Mammary epithelial cell (primary cell): ENCODE results near the gene COG6.

GRCh38 chr13:37471971-37472355, 126.6 kb downstream of the POSTN start:
- CAGE, long polyA plus RNA: no peak
- RRBS: no CpG with 5 or more reads among the region's 6 CpGs

DNA sequence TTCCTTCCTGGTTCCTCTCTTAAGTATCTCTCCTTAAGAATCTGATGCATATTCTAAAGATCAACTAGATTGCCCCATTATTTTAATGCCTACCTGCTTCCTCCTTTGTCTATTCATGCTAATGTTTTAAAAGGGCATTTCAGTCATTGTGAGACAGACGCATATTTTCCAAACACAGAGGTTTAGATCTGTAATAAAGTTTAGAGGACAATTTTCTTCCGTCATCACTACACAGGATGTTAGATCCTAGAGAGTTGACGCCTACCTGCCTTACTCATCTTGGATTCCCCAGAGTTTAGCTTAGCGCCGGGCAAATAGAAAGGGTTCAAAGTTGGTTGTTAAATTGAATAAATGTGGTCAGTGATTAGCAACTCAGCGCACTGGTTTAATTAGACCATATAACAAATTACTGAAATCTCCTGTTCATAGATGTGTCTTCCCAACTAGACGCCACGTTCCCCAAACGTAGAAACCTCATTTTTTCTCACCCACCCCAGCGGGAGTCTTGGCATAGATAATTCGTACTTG, 859 bp upstream of the UFM1 start:
- CAGE, long polyA plus RNA: no peak
- RRBS: no CpG with 5 or more reads among the region's 11 CpGs

DNA sequence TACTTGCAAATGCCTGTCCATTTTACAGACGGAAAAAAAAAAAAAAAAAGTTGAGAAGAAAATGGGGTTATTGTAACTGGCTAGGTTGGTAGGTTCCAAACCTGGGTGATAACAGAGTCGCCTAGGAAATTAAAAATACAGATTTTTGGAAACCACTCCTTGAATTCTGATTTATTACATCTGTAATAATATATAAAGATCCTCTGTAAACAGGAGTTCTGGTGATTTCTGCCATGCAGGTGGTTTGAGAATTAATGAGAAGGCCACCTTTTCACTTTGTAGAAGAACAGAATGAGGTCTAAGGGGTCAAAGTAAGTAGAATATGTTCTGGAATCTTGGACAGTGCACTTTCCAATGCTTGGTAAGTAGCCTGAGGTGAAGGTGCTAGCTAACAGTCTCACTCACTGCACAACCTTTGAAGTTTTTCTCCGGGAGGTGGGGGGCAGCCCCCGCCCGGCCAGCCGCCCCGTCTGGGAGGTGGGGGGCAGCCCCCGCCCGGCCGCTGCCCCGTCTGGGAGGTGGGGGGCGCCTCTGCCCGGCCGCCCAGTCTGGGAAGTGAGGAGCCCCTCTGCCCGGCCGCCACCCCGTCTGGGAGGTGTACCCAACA, 13.9 kb downstream of the UFM1 start:
- CAGE, long polyA plus RNA: no peak
- RRBS: no CpG with 5 or more reads among the region's 17 CpGs

DNA sequence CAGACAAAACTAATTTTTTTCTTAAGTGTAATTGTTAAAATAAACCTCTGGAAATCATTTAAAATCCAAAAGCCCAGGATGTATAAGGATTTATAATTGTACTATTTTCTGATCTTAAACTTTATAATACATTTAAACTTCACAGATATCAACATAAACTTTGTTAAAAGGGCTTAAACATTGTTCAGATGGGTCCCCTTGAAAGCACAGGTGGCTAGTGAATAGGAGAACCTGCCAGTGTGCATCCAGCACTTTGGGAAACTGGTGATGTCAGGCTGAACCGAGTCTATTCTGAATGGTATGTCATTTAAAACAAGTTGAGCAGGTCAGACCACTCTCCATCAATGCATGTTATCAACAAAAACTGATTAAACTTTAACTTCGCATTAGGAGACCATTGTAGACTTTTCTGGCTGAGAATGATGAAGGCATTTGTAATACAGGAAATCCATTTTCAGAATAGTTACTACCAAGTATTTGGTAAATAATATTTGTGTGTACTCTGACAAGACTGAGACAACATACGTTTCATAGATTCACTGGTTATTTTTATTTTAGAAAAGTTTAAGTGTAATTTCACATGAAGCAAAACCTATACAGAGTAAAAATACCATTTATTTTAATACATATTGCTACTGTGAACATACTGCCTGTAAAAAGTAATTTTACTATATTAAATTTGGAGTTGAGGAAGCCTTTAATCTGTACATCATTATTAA, 50.1 kb upstream of the FREM2 start:
- CAGE, long polyA plus RNA: no peak
- RRBS: no CpG with 5 or more reads among the region's 3 CpGs

GRCh38 chr13:38697130-38697626, 10.3 kb downstream of the FREM2 start:
- CAGE, long polyA plus RNA: no peak
- RRBS: no CpG with 5 or more reads among the region's 1 CpG

DNA sequence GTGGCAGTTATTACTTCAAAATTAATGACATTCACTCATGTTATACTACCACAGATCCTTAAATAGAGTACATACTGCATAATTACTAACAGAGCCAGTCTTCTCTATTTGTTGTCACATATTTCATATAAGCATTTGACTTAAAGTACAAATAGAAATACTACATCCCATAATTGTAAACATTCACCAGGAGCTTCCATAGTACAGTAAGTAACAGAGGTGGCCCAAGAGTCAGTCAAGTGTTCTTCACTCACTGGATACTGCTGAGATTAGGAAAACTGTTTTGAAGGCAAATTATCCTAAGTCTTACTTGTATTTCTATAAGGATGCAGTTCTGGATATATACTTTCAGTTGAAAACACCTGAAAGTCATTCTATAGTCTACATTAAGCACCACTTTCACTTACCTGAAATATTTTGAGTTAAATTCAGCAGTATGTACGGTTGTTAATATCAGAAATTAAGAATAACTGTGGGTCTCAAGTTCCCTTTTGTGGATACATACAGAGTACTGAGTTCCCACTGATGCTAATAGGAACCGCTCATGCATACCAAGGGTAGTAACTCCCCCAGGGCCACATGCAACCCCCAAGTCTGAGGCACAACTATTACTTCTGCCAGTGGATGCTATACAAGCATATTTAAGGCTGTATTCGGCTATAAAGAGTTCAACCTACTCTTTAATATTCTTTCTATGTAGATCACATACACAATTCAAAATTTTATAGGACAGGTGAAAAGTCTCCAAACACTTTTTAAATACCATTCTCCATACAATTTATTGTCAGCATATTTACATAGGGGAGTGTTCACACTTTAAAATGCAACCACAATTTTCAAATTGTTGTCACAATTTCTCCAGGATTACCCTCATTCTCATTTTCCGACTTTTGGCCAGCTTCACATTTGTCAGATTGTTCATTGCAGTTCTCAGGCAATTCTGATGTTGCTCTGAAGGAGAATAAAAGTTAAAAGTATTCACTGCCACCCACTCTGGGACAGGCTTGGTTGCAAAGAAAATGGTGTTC, 20.1 kb upstream of the STOML3 start:
- CAGE, long polyA plus RNA: no peak
- RRBS: no CpG with 5 or more reads among the region's 4 CpGs

DNA sequence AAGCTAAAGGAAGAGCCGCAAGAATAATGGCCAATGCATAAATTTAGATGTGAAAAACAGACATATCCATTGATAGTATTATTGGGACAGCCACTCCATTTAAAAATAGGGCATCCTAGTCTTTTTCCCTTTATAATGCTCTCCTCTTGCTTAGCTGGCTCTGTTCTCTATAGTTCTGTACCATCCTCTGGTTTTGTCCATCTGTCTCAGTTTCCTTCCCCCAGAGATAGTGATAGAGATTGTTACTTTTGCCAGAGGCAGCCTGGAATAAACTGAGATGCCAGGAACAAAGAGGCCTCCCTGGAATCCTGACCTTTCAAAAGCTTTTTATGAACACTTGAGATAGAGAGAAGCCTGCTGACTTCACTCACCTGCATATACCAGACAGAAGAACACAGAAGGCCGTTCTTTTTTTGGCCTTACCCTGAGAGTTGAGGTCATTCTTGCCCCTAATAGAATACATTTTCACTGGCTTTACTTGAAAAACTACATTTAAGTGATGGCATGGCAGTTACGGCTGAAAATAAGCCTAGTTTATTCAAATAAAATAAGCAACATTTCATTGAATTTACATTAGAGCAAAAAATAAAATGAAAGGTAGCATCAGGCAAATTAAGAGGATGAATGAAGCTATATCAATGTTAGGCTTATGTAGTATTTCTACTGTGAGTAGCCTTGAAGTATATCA, 150.1 kb downstream of the LHFPL6 start:
- CAGE, long polyA plus RNA: no peak
- RRBS: no CpG with 5 or more reads among the region's 3 CpGs

DNA sequence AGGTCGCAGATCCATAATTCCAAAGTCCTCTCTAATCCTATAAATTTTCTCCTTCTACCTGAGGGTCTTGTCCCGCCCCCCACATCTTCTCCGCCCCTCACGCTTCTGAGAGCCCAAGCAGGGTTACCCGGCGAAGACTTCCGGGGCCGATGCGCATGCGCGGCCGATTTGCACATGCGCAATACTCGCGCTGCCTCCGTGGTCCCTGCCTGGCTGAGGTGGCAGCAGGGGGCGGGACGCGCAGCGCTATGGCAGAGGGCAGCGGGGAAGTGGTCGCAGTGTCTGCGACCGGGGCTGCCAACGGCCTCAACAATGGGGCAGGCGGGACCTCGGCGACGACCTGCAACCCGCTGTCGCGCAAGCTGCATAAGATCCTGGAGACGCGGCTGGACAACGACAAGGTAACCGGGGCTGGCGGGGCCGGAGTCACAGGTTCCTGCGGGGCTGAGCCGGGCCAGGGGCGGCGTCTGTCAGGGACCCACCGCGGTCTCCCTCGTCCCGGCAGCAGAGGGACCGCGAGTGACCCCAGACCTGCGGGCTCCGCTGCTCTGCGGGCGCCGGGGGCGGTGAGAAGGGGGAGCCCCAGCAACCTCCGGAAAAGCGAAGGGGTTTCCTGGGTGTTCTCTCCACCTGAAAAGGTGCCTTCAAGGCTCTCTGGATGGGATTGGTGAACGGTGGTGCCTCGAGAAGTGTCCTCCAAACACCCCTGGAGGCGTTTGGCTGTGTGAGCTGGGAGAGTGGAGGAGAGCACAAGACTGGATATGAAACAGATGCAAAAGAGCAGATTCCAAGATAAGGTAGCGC, at the start of gene COG6:
COG6 (plus strand) TSS at position 184 of the 804 bp plus-strand sequence.
- CAGE, long polyA plus RNA: no peak
- RRBS: under 1% methylated on average over 14 of the region's 60 CpGs

DNA sequence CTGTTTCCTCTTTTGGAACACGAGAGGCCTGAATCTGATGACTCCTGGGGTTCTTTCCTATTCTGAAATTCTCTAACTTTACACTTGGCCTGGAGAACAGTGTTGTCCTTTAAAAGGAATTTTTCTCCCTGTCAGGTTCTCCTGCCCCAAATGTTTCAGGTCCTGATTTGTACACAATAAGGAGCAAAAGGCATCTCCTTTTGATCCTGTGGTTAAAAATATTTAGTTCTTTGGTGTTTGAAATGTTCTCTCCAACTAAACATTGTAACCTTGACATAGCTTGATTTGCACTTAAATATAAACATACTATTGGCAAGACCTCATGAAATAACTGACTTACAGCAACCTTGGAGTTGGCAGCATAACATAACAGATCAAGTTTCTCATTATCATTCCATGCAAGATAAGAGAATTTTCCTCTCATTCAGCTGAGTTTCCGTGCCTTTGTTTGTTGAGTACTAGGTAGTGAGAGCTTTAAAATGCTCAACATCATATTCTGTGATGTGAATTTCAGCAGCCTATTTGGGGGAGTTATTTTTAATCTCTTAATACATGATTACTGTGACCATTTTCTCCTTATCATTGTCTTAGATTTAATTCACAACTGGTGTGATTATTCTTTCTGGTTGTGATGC, 244.9 kb downstream of the COG6 start:
- CAGE, long polyA plus RNA: no peak
- RRBS: no CpG with 5 or more reads among the region's 2 CpGs

- CAGE, long polyA plus RNA: no peak
- RRBS: no CpG with 5 or more reads among the region's 2 CpGs
Observed at GRCh38 chr13:39956088-39956462, 300.6 kb downstream of the COG6 start.

- CAGE, long polyA plus RNA: no peak
- RRBS: no CpG with 5 or more reads among the region's 2 CpGs
Observed at GRCh38 chr13:40313890-40314171, 352.6 kb downstream of the FOXO1 start.

DNA sequence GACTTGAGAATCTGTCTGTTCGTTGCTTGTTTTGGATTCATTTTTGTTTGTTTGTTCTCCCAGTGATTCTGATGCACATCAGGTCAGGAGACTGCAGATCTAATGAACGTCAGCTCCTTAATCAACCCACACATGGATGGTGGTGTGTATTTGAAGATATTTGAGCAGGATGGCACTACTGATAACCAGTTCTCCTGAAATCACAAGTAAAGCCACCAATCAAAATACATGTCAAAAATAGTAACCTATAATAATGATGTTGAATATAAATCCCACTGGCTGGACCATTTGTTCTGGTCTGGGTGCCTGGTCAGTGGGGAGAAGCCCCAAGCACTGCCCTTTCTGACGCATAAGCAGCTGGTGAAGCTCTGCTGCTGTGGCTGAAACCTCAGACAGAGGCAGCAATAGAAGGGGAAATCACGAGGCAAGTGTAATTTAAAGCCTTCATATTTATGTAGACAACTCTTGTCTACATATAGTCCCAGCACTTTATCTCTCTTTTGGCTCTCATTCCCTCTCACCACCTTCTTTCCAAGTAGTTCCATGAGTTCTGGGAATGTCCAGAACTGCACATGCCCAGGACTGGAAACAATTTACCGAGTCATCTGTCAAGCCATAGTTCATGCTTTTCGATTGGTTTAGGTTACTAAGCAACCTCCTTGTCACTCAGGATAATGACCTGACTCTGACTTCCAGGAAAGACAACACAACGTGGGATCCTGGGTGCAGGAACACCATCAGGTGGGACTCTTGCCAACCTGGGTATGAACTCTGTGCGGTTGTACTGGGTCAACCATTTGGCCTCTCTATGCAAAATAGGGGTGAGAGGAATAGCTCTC, 322.2 kb downstream of the FOXO1 start:
- CAGE, long polyA plus RNA: no peak
- RRBS: no CpG with 5 or more reads among the region's 8 CpGs

GRCh38 chr13:40480802-40481597, 185.4 kb downstream of the FOXO1 start:
- CAGE, long polyA plus RNA: no peak
- RRBS: no CpG with 5 or more reads among the region's 17 CpGs

- CAGE, long polyA plus RNA: no peak
- RRBS: no CpG with 5 or more reads among the region's 26 CpGs
Observed at GRCh38 chr13:40559311-40560562, 106.7 kb downstream of the FOXO1 start.

DNA sequence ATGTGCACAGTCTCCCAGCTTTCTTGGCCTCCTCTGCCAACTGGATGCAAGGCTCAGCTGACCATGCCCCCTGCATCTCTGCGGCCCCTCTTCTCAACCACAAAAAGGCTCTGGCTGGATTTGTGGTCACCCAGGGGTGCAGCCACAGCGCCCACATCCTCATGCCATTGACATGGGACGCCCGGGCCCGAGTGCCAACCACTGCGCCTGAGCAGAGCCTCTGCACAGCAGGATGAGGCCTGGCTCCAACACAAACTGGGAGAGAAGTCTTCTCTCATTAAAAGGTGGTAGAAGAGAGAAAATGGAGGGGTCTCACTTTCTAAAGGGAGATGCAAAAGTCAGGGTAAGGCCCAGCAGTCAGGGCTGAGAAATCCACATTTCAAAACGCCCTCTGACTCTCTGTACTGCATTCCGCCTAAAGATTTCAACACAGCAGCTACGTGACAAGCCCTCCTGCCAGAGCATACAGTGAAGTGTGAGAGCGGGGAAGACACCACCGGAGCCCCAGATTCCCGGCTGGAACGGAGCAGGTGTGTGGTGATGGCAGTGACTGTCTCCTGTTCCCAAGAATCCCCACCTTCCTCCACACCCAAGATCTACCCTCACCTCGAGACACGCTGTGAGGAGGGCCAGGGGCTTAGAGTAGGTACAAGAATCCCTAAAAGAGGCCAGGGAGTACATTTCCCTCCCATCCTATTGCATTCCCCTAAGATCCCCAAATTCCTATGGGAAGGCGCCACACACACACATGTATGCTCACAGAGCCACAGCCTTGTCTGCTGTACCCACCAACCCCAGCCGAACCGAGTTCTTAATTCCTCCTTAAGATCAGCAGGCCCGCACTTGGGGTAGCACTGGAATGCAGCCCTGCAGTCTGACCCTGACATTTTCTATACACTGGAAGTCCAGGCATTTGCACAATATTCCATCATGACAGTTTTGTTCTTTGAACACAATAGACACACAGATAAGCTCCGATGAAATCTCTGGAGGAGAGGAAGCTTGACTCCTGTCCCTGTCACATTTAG, 103.1 kb downstream of the FOXO1 start:
- CAGE, long polyA plus RNA: no peak
- RRBS: no CpG with 5 or more reads among the region's 20 CpGs

DNA sequence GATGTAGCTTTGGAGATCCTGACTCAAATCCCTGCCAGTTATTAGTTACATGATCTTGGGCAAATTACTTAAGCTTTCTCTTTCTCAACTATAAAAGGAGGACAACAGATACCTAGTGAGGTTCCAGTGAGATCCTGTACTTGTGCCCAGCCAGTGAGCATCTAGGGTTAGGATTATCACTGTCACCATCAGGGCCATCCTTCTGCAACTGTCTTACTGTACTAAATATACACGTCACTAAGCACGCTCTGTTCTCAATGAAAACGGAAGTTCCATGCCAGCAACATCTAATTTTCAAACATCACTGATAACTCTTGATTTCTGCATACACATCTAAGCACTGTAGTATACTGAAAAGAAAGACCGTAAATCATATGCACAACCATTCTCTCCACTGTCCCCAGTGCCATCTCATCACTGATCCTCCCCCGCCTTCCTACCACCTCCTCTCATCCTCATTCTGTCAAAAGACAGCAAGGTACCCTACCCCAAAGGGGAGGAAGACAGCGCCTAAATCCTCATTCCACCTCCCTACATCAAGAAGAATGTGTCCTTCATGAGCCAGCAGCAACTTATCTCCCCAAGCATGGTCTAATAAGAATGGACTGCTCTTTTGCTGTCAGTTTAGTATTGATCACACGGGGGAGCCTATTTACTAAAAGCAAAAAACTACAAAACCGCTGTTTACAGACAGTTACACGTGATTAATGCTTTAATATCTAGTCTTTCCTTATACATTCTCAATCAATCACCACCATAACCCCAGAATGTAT, 69.8 kb downstream of the FOXO1 start:
- CAGE, long polyA plus RNA: no peak
- RRBS: no CpG with 5 or more reads among the region's 9 CpGs

DNA sequence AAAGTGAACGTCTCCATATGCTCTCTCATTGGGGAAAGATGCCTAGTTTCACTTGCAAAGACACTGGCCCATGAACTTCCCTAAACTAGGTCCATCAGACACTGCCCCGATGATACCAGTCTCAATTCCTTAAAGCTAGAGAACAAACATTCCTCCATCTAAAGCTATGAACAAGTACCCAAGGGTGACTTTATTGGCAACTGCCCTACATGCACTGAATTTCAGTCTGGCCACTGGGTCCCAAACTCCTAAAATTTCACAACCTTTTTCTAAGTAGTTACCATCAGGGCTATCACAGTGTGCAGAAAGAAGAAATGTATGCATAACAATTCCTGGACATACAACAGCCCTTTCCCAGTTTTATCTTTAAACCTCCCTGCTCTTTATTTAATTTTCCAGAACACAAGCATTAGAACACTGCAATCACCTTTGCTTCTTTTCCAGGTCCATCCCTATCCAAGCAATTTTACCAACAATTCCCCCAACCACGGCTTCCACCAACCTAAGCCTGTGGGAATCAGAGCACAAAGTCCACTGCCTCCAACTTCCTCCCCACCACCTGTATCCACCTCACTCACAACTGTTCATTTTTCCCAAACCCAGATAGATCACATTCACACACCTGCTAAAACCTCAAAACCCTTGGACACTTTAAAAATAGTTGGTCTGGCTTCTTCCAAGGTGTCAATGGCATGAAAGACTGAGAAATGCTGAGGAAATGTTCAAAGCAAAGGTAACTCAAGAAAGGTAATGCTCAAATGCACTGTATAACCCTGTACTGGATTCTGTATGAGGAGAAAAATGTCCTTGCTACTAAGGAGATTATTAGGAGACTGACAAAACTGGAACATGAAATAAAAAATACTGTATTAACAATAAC, 39.5 kb downstream of the FOXO1 start:
- CAGE, long polyA plus RNA: no peak
- RRBS: no CpG with 5 or more reads among the region's 3 CpGs

DNA sequence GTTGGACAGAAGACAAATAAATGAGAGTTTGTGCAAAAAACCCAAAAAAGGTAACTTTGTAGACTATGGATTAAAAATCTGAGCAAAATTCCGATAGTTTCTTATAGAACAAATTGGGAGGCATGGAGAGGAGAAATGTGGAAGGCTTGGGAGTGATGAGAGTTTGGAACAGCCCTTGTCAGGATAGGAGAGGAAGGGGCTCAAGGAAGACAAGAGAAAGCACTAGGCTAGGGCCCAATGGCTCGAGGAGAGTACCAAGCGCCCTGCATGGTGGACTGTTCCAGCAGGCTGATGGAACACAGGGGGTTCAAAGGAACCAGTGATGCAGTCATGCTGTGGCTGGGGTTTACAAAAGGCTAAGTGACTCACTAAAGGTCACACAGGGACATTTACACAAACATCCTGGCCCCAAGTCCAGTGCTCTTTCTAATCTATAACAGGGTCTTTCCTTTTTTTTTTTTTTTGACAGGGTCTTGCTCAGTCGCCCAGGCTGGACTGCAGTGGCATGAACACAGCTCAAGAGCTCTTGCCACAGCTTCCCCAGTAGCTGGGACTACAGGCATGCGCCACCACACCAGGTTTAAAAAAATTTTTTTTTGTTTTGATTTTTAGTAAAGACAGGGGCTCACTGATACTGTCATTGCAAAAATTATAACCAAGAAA, 2.9 kb upstream of the SLC25A15 start:
- CAGE, long polyA plus RNA: no peak
- RRBS: no CpG with 5 or more reads among the region's 5 CpGs

- CAGE, long polyA plus RNA: no peak
- RRBS: no CpG with 5 or more reads among the region's 5 CpGs
Observed at GRCh38 chr13:40933378-40934077, 85.6 kb downstream of the ELF1 start.

DNA sequence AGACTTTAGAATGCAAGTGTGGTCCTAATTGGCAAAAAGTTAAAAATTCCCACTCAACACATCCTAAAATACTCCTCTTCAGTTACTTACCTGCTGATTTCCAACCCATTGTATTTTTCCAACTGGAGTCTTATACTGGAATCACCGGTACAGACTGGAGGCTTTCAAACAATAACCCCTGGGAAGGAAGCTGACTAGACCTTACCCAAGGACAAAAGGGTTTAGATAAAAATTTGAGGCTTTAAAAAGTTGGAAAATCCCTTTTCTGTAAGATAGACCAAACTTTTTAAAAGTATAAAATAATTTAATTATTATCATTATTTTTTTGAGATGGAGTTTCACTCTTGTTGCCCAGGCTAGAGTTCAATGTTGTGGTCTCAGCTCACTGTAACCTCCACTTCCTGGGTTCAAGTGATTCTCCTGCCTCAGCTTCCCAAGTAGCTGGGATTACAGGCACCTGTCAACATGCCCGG, 70.4 kb downstream of the ELF1 start:
- CAGE, long polyA plus RNA: no peak
- RRBS: no CpG with 5 or more reads among the region's 2 CpGs